Metastatic Breast Carcinoma in the Ovary (tissue), 3 donors: ENCODE results near the genes RAB15, FNTB, GARIN2, VTI1B and ZFYVE26.

DNA sequence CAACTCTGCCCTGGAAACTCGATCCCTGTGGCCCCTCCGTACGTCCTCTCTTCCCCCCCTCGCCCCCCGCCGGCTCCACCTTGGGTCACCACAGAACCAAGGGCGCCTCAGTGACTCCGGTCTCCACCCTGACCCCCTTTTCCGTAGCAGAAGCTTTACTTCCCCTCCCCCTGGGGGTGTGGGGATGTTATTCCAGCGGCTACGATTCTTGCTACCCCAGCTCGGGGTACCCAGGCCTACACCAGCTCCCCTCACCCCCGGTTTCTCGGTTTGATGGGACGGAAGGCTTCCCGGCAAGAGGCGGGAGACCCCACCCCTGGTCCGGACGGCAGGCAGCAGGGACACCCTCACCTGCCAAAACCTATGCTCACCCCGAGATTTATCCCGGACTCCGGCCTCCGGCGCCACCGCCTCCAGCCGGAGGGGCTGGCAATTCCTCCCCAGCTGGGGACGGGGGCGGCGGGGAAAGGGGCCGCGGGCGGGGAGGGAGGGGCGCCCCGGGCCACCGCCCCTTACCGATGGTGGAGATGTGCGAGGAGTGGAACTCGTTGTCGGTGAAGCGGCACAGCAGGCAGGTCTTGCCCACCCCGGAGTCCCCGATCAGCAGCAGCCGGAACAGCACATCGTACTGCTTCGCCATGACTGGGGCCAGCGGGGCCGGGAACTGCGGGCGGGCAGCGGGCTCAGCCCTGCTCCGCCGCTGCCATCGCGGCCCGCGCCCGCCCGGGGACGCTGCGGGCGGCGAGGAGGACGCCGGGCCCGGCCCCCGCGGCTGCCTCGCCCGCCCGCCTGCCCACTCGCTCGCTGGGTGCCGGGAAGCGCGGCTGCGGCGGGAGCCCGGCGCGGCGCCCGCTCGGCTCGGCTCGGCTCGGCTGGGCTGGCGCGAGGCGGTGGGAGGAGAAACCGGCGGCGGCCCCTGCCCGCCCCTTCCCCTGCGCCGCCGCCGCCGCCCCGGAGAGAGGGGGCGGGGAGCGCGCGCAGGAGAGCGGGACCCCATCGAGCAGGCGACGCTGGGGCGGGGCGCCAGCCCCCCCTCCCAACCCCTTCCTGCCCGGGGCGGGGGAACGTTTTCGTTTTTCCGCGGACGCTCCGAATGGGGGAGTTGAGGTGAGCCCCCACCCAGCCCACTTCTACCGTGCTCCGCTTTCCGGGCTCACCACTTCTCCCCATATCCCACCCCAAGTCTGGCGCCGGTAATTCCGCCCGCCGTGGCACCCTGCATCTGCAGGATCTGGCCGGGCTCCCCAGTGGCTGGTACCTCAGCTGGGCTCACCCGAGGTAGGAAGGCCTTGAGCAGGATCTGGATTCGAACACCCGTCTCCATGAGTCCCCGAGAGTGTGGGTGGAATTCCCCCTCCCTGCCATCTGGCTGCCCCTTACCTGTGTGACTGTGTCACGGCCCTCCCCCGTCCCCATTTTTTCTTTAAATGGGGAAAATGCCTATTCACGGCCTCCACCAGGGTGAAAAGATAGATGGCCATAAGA is at the start of gene RAB15:
Gene RAB15 (minus strand): TSS at position 900 of the 1,485 bp plus-strand sequence.
- PRO-cap, 3 experiments: peak in 3 of 3 experiments; most common plus-strand start position 957 of the sequence (in 2); most common minus-strand start position 874 of the sequence (in 3)

DNA sequence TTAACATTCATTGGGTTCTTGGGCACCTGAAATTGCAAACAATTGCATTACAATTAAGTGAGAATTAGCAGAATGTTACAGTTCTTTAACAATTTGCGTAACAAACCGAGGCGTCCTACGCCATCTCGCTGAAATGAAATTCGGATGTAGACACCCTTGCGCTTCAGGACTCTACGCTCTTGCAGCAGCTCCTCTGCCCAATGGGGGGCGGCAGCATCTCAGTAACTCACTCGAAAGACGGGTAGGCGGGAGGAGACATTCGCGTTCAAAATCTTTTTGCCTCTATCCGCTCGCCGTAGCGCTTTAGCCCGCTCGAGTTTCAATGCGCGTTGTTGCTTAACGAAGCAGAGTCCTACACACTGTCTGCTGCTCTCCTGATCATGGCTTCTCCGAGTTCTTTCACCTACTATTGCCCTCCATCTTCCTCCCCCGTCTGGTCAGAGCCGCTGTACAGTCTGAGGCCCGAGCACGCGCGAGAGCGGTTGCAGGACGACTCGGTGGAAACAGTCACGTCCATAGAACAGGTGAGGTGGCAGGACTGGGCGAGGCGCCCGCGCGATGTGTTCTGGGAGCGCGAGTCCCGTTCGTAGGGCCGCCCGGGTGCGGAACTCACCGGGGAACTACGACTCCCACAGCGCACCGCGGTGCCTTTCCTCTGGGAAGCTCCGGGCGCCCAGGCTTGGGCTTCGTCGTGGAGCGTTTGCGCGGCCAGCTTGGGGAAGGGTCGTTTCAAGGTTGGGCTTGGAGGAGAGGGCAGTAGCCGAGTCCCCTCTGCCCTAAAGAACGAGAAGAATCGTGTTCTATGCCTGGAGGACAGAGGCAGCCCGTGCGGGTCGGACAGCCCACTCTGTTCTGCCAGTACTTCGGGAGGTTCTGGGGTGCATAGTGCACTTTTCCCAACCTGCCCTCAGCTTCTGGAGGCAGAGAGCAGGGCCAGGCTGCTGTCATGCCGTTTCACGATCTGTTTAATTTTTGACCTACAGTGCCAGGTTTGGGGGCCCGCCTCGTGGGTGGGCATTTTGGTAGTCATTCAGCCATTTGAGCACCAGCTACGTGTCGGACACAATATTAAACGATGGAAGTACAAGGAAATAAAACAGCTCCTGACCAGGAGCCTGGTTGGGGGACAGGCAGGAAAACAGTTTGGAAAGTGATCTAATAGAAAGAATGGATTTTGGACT is at the start of gene FNTB:
Gene FNTB (plus strand): TSS at position 322 of the 1,181 bp plus-strand sequence.
- PRO-cap, 3 experiments: peak in 3 of 3 experiments; most common plus-strand start position 306 of the sequence (in 3); most common minus-strand start position 562 of the sequence (in 3)

- PRO-cap, 3 experiments: peak in 2 of 3 experiments; most common plus-strand start chr14:65243968 (in 1); most common minus-strand start chr14:65243831 (in 1)
Observed at GRCh38 chr14:65243675-65244305, 141.5 kb upstream of the MAX start.

- PRO-cap, 3 experiments: no peak in any of the 3 experiments
Observed at GRCh38 chr14:65297608-65298148, 114.9 kb upstream of the FUT8 start.

DNA sequence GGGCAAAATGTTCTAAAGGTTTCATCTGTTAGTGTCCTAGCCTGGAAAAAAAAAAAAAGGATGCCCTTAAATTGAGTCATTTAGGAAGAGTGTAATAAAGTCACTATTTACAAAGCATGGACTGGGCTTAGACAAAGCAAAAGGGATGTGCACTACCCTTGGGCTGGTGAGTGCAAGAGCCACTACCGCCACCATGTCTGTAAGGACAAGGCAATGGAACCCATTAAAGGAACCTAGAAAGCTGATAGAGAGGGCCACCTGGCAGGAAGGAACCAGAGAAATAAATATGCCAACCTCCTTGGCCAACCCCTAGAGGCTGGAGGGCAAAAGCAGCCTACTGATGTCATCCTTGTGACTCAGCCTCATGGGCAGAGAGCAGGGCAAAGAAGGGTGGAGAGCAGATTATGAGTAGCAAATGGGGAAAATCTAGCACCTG is 59.5 kb upstream of the FUT8 start:
- PRO-cap, 3 experiments: no peak in any of the 3 experiments

- PRO-cap, 3 experiments: peak in 2 of 3 experiments; most common plus-strand start chr14:65411370 (in 1)
Observed at GRCh38 chr14:65411308-65411507, 1.3 kb upstream of the FUT8 start.

GRCh38 chr14:65412140-65412282 is 519 bp upstream of the FUT8 start:
- PRO-cap, 3 experiments: no peak in any of the 3 experiments

DNA sequence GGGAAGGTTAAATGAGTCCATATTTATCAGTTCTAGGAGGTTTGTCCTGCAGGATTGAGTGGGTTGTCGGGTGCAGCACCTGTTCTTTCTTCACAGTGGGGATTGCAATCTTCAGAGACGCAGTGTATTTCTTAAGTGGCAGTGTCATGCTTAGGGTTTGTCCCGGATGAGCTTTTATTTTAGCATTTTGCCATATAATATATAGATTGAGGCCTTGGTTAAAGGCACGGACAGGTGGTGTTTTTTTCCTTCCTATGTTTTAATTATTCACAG is 1.2 kb downstream of the FUT8 start:
- PRO-cap, 3 experiments: peak in 1 of 3 experiments; most common plus-strand start position 93 of the sequence (in 1)

- PRO-cap, 3 experiments: no peak in any of the 3 experiments
Observed at GRCh38 chr14:65629612-65630563, 217.4 kb downstream of the FUT8 start.

DNA sequence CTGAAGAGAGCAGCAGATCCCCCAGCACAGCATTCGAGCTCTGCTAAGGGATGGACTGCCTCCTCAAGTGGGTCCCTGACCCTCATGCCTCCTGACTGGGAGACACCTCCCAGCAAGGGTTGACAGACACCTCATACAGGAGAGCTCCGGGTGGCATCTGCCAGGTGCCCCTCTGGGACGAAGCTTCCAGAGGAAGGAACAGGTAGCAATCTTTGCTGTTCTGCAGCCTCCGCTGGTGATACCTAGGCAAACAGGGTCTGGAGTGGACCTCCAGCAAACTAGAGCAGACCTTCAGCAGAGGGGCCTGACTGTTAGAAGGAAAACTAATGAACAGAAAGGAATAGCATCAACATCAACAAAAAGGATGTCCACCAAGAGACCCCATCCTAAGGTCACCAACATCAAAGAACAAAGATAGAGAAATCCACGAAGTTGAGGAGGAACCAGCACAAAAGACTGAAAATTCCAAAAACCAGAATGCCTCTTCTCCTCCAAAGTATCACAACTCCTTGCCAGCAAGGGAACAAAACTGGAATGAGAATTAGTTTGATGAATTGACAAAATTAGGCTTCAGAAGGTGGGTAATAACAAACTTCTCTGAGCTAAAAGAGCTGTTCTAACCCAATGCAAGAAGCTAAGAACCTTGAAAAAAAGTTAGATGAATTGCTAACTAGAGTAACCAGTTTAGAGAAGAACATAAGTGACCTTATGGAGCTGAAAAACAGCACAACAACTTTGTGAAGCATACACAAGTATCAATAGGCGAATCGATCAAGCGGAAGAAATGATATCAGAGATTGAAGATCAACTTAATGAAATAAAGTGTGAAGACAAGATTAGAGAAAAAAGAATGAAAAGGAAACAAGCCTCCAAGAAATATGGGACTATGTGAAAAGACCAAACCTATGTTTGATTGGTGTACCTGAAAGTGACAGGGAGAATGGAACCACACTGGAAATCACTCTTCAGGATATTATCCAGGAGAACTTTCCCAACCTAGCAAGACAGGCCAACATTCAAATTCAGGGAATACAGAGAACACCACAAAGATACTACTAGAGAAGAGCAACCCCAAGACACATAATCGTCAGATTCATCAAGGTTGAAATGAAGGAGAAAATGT is 80.3 kb downstream of the GPHN start:
- PRO-cap, 3 experiments: no peak in any of the 3 experiments

DNA sequence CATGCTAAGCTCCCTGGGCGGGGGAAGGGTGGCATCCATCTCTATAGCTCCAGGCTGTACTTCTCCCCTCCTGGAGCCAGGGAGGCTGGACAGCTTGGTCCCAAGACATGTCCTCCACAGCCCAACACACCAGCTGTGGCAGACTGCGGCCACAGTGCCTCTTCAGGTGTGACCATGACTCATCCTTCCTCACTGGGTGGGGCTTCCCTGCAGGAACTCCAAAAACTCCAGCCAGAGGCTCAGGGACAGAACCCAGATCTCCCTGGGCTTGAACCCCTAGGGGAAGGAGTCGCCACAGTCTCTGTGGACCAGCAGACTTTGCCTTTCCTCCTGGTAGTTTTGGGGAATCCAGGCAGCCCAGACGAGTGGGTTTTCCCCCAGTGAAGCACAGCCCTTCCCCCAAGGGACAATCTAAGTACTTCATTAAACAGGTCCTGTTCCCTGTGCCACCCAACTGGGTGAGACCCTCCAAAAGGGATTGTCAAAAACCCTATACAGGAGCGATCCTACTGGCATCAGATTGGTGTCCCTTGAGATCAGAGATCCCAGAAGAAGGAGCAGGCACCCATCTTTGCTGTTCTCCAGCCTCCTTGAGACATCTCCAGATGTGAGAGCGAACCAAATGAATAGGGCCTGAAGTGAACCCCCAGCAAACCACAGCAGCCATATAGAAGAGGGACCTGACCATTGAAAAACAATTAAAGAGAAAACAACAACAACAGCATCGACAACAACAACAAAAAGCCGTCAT is 194.1 kb downstream of the GPHN start:
- PRO-cap, 3 experiments: no peak in any of the 3 experiments

DNA sequence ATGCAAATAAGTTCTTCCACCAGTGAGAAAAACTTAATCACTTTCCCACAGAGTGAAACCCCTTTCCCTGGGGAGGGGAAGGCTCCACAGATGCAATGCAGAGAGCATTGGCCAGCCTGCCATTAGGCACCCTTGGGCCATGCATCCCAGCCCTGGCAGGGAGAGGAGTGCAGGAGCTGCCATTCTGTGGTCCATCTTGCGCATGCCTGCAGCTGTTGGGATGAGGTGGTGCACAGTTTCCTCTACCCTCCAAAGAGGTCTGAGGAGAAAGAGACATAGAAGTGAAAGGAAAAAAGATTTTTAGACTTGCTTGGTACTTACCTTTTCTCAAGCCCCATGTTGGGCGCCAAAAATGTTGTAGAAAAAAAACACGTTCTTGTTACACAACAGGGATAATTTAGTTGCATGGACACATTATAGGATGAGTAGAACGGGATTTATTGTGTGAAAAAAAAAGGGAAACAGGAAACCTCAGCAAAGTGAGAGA is 244.5 kb upstream of the GARIN2 start:
- PRO-cap, 3 experiments: no peak in any of the 3 experiments

DNA sequence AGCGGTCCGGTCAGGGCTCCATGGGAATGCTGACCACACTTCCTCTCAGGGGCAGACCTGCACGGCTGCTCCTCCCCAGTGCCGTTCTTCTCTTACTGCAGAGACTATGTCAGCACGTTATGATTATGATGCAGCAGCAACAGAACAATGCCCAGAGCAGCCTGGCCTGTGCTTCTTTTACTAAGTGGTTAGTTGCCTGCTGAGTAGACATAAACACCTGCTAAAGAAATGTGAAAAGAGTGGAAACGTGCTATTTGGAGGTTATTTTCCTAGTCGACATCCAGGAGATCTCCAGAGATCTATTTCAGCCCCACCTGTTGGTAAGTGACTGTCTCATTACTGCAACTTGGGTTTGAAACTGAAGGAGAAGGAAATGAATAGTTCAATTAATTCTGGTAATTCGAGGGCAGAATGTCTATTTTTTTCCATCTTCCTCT is at the start of gene GARIN2:
Gene GARIN2 (plus strand): TSS at position 191 of the 437 bp plus-strand sequence.
- PRO-cap, 3 experiments: no peak in any of the 3 experiments

DNA sequence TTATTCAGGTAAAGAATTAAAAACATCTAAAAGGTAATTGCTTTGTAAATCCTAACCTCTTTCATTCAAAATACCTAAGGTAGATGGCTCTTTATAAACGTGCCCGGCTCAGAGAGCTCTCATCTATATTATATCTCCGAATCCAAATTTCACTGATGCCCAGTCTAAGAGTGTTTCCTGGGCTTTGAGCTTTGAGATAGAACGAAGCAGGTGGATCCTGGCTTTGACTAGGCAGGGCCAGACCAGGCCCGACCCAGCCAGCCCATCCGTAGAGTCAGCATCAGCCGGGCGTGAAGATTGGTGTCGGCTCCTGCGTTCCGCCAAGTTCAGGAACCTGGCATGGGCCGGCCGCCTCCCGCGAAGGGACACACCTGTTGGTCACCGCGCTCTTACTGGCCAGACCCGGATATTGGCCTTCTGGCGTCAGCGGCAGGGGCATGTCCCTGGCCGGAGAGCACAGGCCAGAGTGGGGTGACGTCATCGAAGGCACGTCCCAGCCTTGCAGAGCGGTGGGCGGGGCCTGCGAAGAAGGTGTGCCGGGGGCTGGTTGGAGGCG is 366 bp upstream of the ARG2 start:
- PRO-cap, 3 experiments: peak in 3 of 3 experiments; most common minus-strand start position 394 of the sequence (in 3)

DNA sequence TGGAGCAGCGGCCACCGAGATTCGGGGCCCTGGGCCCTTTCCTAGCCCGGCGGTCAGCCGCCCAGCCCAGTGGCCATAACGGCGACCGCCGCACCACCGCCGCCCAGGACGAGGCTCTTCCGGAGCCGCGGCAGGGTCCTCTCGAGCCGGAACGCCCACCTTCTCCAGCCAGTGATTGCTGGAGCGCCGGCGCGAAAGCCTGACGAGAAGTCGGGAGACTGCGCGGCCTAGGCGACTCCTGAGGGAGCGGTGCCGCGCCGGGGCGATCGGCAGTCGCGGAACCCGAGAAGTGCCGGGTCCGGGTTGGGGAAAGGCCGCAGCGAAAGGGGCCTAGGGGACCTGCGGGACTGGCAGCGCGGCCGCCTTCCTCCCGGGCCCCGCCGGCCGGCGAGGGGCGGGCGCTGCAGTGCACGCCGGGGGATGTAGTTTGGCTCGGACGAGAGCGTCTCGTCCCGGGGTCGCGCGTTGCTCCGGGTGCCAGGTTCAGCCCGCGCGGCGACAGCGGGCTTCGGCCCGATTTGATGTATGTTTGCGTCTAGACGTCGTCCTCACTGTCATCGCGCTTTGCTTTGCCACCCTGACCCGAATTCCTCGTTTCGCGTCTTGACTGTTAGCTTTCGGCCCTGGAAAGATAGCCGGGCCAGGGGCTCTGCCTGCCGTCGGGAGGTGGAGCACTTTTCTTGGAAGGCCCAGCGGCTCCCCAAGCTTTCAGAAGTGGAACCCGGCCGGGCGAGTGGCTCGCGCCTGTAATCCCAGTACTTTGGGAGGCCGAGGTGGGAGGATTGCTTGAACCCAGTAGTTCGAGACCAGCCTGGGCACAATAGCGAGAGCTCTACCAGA is at the start of gene VTI1B:
Gene VTI1B (minus strand): TSS at position 129 of the 840 bp plus-strand sequence.
- PRO-cap, 3 experiments: peak in 3 of 3 experiments; most common plus-strand start position 450 of the sequence (in 2); most common minus-strand start position 129 of the sequence (in 3)

- PRO-cap, 3 experiments: peak in 3 of 3 experiments; most common plus-strand start chr14:67695007 (in 2); most common minus-strand start chr14:67694822 (in 3)
Observed at GRCh38 chr14:67694649-67695249, 815 bp downstream of the RDH11 start.

- PRO-cap, 3 experiments: peak in 3 of 3 experiments; most common plus-strand start chr14:67816818 (in 3); most common minus-strand start chr14:67816580 (in 2)
Observed at GRCh38 chr14:67816427-67817433, at the start of gene ZFYVE26. ZFYVE26 (minus strand) TSS chr14:67816590.

- PRO-cap, 3 experiments: no peak in any of the 3 experiments
Observed at GRCh38 chr14:68089032-68089565, 269.5 kb downstream of the RAD51B start.

DNA sequence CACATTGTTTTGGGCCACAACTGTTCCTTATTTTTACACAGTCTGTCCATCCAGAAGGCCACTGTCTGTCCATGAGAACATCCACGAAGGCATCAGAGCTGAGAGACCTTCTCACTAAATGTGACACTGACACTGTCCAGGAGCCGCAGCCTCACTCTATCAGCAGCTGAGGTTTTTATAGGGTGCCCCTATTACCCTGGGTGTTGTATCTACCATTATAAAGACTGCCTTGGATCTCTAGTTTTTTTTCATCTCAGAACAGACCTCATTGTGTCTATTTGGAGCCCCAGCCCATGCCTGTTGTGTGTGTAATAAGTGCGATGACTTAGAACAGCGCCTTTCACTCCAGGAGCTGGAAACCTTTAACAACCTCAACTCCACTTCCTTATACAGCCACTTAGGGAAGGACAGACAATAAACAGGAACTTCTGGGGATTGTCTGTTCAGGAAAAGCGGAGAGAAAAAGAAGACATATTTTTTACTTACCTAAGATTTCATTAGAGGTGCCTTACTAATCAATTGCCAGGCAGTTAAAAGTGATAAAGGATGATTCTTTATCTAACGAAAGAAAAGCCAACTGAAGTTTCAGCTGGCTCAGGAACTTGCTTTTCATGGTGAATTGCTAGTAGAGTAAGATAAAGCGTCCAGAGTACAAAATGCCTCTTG is 420.5 kb downstream of the RAD51B start:
- PRO-cap, 3 experiments: peak in 3 of 3 experiments; most common plus-strand start position 392 of the sequence (in 3); most common minus-strand start position 302 of the sequence (in 1)

GRCh38 chr14:68306841-68307842 is 485.7 kb downstream of the ZFP36L1 start:
- PRO-cap, 3 experiments: peak in 2 of 3 experiments; most common plus-strand start chr14:68307364 (in 1); most common minus-strand start chr14:68306939 (in 1)